ENCODE measurements around the gene PLEKHD1.

GRCh38 chr14:68879615-68880312, 86.9 kb upstream of the ZFP36L1 start:
- RRBS, result 73% methylated on average over 2 of the region's 11 CpGs

- RRBS, result no CpG with 5 or more reads among the region's 17 CpGs
These were observed 90.9 kb downstream of the ACTN1 start for GRCh38 chr14:68888065-68888735.

GRCh38 chr14:68942323-68943212, 36.5 kb downstream of the ACTN1 start:
- RRBS, result 88% methylated on average over 4 of the region's 17 CpGs

DNA sequence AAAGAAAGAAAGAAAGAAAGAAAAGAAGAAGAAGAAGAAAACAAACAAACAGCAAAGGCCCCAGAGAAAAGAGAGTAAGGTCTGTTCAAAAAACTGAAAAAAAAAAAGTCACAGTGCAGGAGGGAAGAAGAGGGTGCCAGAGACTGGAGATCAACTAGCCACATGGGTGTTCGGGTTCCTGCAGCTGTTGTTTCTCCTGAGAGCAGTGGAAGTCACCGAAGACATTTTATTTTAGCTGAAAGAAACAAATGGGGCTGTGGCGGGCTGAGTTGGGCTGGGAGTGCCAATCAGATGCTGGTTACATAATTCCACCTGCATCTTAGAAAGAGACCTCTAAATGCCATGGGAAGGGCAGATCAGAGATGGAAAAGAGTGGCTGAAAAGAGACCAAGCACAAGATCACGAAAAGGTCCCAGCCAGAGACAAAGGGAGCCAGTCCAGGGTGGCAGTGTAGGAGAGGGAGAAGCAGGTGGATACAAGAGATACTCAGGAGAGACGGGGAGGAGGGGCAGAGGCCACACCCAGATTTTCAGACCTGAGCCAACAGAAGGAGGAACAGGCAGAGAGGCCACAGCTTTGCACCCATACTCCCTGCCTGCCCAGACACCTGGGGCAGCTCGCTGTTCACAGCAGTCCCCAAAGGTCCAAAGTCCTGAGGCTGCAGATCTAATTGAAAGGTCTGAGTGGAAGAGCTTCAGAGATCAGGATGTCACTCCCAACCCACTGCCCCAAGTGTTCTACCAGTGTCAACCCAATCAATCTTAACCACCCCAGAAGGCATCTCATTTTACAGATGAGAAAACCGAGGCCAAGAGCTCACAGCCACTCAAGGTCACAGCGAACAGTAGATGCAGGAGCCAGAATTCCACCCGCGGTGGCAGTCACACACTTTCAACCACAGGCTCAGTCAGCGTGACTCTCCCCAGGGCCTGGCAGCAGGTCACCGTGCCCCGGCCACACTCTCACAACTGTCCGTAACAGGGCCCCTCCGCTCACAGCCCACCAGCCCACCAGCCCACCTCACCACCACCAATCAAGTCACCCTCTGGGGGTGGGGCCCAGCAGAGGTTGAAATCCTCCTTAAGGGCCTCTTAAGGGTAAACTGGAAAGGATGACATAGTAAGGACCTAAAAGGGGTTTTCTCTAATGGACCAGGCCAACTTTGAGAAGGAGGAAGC, 33.5 kb downstream of the ACTN1 start:
- RRBS, result no CpG with 5 or more reads among the region's 15 CpGs

DNA sequence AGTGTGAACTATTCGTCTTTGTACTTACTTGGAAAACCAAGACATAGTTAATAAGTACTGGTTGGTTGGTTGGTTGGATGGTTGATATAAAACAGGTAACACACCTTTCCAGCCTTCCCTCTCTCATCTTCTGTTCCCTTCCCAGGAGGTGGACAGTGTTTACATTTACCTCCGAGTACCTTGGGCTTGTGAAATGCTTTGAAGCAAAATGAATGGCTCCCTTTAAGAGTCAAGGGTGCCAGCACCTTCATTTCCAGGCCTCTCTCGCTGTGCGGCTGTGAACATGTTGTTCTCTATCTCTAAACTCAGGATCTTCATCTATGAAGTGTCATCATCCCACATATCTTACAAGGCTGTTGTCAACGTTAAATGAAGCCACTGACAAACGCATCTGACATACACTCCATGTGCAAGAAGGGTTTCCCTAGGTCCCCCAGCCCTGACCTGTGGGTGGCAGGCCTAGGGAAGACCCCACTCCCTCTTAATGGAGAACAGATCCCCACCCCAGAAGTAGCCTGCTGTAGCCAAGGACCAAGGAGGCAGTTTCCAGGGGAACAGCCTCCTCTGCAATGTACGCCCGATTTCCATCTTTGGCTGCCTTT, 7.7 kb downstream of the ACTN1 start:
- RRBS, result no CpG with 5 or more reads among the region's 8 CpGs

- RRBS, result no CpG with 5 or more reads among the region's 2 CpGs
These were observed 60.2 kb upstream of the ACTN1 start for GRCh38 chr14:69039221-69039766.

DNA sequence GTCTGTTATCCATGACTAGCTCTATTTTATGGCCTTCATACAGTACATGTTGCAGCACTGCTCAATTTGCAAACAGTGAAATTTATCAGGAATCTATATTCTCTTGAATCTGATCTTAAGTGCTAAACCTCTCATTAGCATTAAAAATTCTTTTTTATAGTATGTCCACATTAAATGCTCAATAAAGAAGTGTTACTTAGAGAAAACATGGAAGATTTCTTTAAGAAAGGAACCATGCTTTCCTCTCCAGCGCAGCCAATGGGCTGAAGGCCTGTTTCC, 73.9 kb upstream of the ACTN1 start:
- RRBS, result no CpG with 5 or more reads among the region's 1 CpG

DNA sequence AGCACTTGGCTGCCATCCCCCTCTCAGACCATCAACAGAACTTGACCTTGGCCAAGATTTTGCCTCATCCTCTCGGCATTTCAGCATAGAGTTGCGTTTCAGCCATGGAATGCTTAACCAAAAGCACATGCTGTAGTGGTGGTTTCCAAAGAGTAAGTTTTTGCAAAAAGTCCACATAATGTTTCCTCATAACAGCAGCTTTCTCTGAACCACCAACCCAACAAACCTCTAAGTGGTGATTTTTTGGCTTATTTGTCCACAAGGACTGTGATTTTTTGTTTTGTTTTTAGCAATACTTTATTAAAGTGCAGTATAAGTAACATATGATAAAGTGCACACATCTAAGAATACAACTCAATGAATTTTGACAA, 12.1 kb upstream of the GALNT16 start:
- RRBS, result no CpG with 5 or more reads among the region's 2 CpGs

DNA sequence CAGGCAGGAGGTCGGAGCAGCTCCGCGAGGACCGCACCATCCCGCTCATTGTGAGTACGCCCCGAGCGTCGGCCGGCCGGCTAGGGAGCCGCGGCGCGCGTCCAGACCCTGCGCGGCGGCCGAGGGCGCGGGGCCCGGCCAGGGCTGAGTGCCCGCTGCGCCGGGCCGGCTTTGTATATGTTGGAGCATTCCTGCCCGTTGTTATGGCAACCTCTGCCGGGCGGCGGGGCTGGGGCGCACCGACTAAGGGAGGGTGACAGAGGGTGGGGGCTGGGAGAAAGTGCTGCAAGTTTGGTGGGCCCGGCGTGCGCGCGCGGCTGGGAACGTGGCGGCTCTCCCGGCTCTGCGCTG, 435 bp downstream of the GALNT16 start:
- RRBS, result 7% methylated on average over 28 of the region's 43 CpGs

GRCh38 chr14:69354865-69355308, 43.2 kb downstream of the ERH start:
- RRBS, result no CpG with 5 or more reads among the region's 4 CpGs

DNA sequence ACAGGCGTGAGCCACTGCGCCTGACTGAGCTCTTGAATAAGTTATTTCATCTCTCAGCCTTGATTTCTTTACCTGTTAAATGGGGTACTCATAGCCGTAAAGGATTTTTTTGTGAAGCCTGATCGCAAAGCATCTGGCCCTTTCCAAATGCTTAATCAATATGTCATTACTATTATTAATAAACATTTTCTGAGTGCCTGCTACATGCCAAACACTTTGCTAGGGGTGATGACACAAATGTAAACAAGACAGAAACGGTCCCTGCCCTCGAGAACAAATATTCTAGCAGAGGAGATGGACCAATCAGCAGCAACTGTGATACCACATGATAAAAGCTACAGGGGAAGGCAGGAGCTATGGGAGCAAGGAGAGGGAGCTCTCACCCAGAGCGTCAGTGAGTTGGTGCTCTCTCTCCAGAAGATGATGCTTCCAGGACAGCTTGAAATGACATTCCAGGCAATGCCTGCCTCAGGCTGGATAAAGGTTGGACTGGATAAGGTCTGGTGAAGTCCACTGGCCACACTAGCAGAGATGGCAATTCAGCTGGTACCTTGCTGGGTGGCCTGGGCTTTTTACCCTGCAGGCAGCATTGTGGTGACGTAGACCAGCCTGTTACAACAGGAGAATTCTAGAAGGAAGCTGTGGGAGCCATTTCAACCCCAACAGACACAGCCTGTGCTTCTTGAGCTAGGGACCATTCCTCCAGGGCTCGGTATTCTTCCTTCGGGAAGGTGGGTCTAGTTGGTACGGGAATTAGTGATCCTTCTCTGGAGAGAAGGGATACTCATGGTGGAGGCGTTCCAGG, 41.1 kb downstream of the ERH start:
- RRBS, result no CpG with 5 or more reads among the region's 12 CpGs

DNA sequence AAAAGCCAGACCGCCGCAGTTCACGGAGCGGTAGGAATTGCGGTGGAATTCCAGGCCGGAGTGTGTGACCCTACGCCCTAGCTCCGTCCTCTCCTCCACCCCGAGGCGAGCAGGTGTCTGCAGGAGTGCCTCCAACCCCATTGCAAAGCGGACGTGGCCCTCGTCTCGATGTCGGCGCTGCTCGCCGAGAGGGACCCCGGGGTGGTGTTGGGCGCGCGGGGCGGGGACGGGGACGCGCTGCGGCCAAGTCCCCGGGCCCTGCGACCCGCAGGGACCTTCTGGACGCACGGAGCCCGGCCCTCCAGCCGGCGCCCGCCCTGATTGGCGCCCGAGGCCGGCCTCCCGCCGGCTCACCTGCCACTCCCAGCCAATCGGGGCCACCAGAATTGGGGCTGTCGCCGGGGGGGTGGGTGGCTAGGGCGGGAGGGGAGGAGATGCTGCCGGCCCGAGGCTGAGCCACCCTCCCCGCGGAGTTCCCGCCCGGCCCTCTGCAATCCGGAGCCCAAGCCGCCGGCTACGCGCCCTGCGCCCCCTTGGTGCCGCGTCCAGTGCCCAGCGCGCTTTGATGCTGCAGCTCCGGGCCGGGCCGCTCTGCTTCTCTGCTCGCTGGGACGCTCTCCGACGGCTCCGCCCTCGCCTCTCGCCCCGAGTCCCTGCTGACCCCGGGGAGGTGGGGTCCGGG, at the start of gene PLEKHD1:
Gene PLEKHD1, plus strand, starts transcription at position 470 of the 682 bp plus-strand sequence.
- RRBS, result 7% methylated on average over 42 of the region's 74 CpGs

GRCh38 chr14:69612429-69613229, 1.2 kb downstream of the SUSD6 start:
- RRBS, result no CpG with 5 or more reads among the region's 10 CpGs

DNA sequence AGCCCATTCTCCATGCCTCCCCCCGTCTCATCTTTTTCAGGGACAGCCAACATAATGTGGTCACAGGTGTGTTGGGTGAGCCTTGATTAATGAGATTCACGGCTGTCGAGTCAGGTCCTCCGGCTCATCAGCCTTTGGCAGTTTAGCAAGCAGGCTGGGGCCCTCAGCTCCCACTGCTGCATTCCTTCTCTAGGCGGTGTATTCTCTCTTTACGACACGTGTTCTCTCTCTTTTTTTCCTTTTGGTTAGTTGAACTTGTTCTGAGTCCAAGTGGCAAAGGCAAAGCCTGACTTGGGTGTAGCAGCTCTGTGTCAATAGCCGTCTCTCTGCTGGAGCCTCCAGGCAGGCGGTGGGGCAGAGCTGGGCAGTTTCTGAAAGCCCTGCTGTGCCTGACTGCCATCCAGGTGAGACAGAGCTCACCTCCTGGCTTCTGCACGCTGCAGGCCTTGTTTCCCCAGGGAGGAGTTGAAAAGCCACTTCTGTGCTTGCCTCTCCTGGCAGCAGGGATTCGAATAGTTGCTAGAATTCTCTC, 46.6 kb downstream of the SUSD6 start:
- RRBS, result no CpG with 5 or more reads among the region's 11 CpGs

GRCh38 chr14:69682831-69683744, 71.7 kb downstream of the SUSD6 start:
- RRBS, result no CpG with 5 or more reads among the region's 2 CpGs

GRCh38 chr14:69708793-69709168, 58.2 kb upstream of the SRSF5 start:
- RRBS, result no CpG with 5 or more reads among the region's 6 CpGs

- RRBS, result no CpG with 5 or more reads among the region's 5 CpGs
These were observed 50.1 kb upstream of the SRSF5 start for GRCh38 chr14:69716734-69717264.

GRCh38 chr14:69797488-69798035, 521 bp upstream of the SLC10A1 start:
- RRBS, result no CpG with 5 or more reads among the region's 3 CpGs

GRCh38 chr14:69845872-69846201, 33.4 kb upstream of the SMOC1 start:
- RRBS, result no CpG with 5 or more reads among the region's 5 CpGs

- RRBS, result no CpG with 5 or more reads among the region's 5 CpGs
These were observed 63.3 kb downstream of the SMOC1 start for GRCh38 chr14:69942341-69943114.

All from GM12891 (cell line).